ENCODE data around the genes LMX1B, ZNF79 and RPL12.

DNA sequence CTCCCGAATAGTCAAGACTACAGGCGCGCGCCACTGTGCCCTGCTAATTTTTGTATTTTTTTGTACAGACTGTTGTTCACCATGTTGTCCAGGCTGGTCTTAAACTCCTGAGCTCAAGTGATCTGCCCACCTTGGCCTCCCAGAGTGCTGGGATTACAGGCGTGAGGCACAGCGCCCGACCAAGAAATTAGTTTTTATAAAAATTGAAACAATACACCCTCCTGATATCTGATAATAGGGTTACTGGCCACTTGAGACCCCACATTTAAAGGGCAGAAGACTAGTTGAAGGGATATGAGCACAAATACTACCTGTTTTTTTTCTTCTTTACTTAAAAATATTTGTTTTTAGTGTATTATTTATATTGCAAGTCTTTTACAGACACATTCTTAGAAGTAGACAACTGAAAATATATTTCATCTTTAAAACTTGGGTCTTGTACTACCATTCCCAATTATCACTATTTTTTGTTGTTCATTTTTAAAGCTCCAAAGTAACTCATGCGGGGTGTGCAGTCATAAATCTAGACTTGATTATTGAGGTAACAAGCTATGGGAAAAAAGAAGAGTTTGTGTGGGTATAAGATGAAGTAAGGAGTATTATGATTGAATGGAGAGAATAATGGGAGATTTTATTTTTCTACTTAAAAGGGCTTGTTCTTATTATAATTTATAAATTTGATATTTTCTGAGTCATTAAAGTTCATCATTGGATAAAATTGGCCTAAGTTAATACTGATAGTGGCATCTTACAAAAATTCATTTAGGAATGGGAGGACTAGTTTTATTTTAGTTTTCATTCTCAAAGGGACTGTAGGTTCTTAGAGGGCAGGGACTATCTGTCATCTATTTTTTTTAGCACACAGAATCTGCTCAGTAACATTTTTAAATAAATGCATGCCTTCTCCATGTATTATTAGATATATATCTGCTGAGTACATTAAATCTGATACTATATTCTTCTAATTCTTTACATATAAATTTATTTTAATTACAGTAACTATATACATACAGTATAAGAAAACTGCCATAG lies 18.4 kb downstream of the PBX3 start:
- PRO-cap, 5 experiments = no peak in any of the 5 experiments
- RAMPAGE, long total RNA, 2 experiments = no peak in any of the 2 experiments
- RRBS = no CpG with 5 or more reads among the region's 8 CpGs

GRCh38 chr9:125786930-125788065 lies 40.1 kb downstream of the PBX3 start:
- PRO-cap, 5 experiments = no peak in any of the 5 experiments
- RAMPAGE, long total RNA, 2 experiments = no peak in any of the 2 experiments
- RRBS = no CpG with 5 or more reads among the region's 7 CpGs

- PRO-cap, 5 experiments = no peak in any of the 5 experiments
- RAMPAGE, long total RNA, 2 experiments = no peak in any of the 2 experiments
- RRBS = 6% methylated on average over 12 of the region's 62 CpGs
These were observed 99.5 kb upstream of the LMX1B start for GRCh38 chr9:126514035-126514769.

DNA sequence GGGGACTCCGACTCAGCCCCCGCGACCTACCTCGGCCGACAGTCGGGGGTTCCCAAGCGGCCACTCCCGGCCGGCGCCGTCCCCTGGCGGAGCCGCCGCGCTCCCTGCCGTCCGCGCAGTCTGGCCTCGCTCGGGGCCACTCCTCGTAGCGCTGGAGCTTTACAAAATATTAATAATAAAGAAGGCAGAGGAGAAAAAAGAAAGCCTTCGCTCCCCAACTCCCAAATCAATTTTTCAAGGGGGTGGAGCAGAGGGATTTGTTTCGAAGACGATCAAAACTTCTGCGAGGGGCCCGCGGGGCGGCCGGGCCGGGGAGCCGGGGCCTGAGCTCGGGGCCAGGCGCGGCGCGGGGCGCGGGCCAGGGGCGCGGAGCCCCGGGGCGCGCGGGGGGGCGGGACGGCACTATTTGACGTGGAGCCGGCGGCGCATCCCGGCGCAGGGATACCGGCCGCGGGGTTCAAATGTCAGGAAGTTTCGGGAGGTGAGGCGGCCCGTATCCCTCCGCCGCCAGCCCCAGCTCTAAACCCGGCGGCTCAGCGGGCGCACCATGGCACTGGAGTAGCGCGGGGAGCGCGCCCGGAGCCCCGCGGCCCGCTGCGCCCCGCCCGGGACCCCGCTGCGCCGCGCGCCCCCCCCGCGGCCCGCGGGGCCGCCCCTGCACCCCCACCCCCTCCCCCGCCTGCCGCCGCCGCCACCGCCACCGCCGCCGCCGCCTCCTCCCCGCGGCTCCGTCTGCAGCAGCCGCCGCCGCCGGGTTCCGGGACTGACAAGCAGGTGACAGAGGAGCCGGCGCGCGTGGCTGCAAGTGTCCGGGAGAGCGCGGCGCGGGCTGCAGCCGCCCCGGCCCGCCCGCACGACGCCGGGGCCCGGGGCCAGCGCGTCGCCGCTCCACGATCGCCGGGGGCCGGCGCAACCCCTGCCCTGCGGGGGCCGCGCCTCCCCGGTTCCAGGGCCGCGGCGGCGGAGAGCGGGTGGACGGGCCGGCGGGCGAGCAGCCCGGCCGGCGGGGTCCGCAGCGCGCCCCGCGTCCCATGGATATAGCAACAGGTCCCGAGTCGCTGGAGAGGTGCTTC lies at the start of gene LMX1B:
TSS of gene LMX1B (plus strand) at position 510 of the 1,073 bp plus-strand sequence.
- PRO-cap, 5 experiments = peak in 2 of 5 experiments; most common plus-strand start position 548 of the sequence (in 2)
- RAMPAGE, long total RNA, 2 experiments = no peak in any of the 2 experiments
- RRBS = 5% methylated on average over 52 of the region's 152 CpGs

- PRO-cap, 5 experiments = no peak in any of the 5 experiments
- RAMPAGE, long total RNA, 2 experiments = no peak in any of the 2 experiments
- RRBS = no CpG with 5 or more reads among the region's 4 CpGs
These were observed 21.9 kb downstream of the LMX1B start for GRCh38 chr9:126635617-126636008.

- PRO-cap, 5 experiments = no peak in any of the 5 experiments
- RAMPAGE, long total RNA, 2 experiments = no peak in any of the 2 experiments
- RRBS = no CpG with 5 or more reads among the region's 16 CpGs
These were observed 47.9 kb downstream of the LMX1B start for GRCh38 chr9:126661392-126662183.

GRCh38 chr9:126664966-126665555 lies 51.3 kb downstream of the LMX1B start:
- PRO-cap, 5 experiments = no peak in any of the 5 experiments
- RAMPAGE, long total RNA, 2 experiments = no peak in any of the 2 experiments
- RRBS = 10% methylated on average over 2 of the region's 21 CpGs

- PRO-cap, 5 experiments = no peak in any of the 5 experiments
- RAMPAGE, long total RNA, 2 experiments = no peak in any of the 2 experiments
- RRBS = no CpG with 5 or more reads among the region's 7 CpGs
These were observed 1.6 kb downstream of the RALGPS1 start for GRCh38 chr9:126916197-126916500.

GRCh38 chr9:126993888-126994689 lies 79.5 kb downstream of the RALGPS1 start:
- PRO-cap, 5 experiments = no peak in any of the 5 experiments
- RAMPAGE, long total RNA, 2 experiments = no peak in any of the 2 experiments
- RRBS = no CpG with 5 or more reads among the region's 10 CpGs

- PRO-cap, 5 experiments = no peak in any of the 5 experiments
- RAMPAGE, long total RNA, 2 experiments = no peak in any of the 2 experiments
- RRBS = no CpG with 5 or more reads among the region's 10 CpGs
These were observed 10.3 kb downstream of the ANGPTL2 start for GRCh38 chr9:127111892-127112748.

GRCh38 chr9:127126956-127127490 lies 4.6 kb upstream of the ANGPTL2 start:
- PRO-cap, 5 experiments = no peak in any of the 5 experiments
- RAMPAGE, long total RNA, 2 experiments = no peak in any of the 2 experiments
- RRBS = no CpG with 5 or more reads among the region's 2 CpGs

- PRO-cap, 5 experiments = no peak in any of the 5 experiments
- RAMPAGE, long total RNA, 2 experiments = no peak in any of the 2 experiments
- RRBS = 85% methylated on average over 1 of the region's 16 CpGs
These were observed 11.4 kb upstream of the ANGPTL2 start for GRCh38 chr9:127133576-127134405.

DNA sequence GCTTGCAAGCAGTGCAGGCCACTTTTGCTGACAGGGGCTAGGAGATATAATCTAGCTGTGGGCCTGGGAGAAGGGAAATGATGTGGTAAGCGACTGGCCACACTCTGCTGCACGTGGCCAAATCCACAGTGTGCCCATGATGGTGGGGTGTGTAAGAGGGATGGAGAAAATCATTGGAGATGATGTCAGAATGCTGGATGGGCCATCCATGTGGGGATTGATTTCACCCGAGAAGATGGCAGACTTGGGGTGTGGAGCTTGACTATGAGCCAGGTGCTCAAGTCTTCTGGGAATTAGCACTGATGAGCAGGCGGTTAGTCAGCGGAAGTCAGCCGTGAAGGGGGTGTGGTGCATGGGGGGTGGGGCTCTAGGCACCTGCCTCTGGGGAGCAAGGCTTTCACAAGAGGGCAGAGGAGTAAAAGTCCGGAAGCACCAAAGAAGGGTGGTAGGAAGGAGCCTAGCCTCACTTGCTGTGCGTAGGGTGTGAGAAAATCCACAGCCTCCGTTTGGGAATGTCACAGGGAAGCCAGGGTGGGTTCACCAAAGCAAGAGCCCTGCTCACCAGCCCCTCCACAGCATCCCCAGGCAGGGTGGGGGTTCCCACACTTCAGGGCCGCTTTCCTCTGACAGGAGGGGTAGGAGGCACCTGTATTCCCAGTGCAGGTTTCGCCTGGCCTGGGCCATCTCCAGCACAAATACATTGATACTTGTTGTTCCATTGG lies 44.4 kb upstream of the ANGPTL2 start:
- PRO-cap, 5 experiments = no peak in any of the 5 experiments
- RAMPAGE, long total RNA, 2 experiments = no peak in any of the 2 experiments
- RRBS = no CpG with 5 or more reads among the region's 11 CpGs

GRCh38 chr9:127209157-127209771 lies 55.3 kb upstream of the GARNL3 start:
- PRO-cap, 5 experiments = peak in 1 of 5 experiments; most common plus-strand start chr9:127209437 (in 1)
- RAMPAGE, long total RNA, 2 experiments = no peak in any of the 2 experiments
- RRBS = 88% methylated on average over 4 of the region's 14 CpGs

DNA sequence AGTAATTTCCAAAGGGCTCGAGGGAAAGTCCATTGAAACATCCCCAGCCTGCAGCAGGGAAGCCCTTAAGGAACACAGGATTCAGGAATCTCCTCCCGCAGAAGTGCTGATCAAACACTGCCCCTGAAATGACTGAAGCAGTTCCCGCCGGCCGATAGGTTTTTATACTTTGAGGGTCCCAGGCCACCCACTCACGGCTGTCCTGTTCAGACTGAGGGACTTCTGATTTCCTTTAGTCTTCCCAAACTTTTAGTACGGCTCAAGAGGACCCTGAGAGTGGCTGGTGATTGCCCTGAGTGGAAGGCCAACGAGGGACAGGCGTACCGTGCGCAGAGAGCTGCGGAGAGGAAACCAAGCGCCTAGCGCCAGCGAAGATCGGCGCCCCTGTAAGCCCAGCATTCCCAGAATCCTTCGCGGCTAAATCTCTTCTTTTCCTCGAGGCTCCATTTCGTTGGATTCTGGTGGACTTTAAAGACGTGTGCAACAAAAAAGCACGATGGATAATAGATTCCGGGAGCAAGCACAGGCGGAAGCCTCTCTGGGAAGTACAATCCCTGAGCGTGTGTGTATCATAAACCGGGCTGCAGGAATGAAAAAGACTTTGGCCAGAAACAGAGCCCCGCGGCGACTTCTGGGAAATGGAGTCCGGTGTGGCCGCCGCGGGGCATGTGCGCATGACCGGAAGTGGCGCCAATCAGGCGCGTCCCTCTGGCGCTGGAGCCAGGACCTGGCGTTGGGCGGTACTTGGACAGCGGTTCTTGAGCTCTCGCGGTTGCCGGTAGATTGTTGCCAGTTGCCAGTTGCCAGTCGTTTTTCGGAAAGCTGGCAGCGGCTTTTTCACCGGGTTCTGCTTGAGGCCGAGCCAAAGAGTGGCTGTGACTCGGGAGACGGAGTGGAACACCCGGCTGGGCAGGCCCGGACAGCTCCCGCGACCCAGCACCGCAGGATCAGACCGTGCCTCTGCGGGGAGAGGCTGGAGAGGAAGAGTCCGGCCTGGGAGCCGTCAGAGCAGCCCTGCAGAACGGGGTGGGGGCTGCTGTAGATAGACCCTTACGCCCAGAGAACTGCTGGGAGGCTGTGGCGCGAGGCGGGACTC lies at the start of gene ZNF79:
TSS of gene ZNF79 (plus strand) at position 693 of the 1,096 bp plus-strand sequence.
- PRO-cap, 5 experiments = peak in 5 of 5 experiments; most common plus-strand start position 723 of the sequence (in 3); most common minus-strand start position 633 of the sequence (in 3)
- RAMPAGE, long total RNA, 2 experiments = no peak in any of the 2 experiments
- RRBS = 2% methylated on average over 31 of the region's 67 CpGs

GRCh38 chr9:127424786-127425020 lies 521 bp downstream of the ZNF79 start:
- PRO-cap, 5 experiments = no peak in any of the 5 experiments
- RAMPAGE, long total RNA, 2 experiments = no peak in any of the 2 experiments
- RRBS = no CpG with 5 or more reads among the region's 7 CpGs

GRCh38 chr9:127444726-127445957 lies 6.1 kb downstream of the RPL12 start:
- PRO-cap, 5 experiments = no peak in any of the 5 experiments
- RAMPAGE, long total RNA, 2 experiments = no peak in any of the 2 experiments
- RRBS = 97% methylated on average over 6 of the region's 22 CpGs

- PRO-cap, 5 experiments = peak in 5 of 5 experiments; most common plus-strand start chr9:127451513 (in 2); most common minus-strand start chr9:127451405 (in 5)
- RAMPAGE, long total RNA, 2 experiments = start-site peak on the minus strand in 2 of 2 experiments, at chr9:127451385-127451408 at its widest, 110 to 28,622 reads per replicate
- RRBS = 1% methylated on average over 21 of the region's 49 CpGs
These were observed at the start of gene RPL12 for GRCh38 chr9:127451178-127451712. Gene RPL12, minus strand, starts transcription at chr9:127451406.

DNA sequence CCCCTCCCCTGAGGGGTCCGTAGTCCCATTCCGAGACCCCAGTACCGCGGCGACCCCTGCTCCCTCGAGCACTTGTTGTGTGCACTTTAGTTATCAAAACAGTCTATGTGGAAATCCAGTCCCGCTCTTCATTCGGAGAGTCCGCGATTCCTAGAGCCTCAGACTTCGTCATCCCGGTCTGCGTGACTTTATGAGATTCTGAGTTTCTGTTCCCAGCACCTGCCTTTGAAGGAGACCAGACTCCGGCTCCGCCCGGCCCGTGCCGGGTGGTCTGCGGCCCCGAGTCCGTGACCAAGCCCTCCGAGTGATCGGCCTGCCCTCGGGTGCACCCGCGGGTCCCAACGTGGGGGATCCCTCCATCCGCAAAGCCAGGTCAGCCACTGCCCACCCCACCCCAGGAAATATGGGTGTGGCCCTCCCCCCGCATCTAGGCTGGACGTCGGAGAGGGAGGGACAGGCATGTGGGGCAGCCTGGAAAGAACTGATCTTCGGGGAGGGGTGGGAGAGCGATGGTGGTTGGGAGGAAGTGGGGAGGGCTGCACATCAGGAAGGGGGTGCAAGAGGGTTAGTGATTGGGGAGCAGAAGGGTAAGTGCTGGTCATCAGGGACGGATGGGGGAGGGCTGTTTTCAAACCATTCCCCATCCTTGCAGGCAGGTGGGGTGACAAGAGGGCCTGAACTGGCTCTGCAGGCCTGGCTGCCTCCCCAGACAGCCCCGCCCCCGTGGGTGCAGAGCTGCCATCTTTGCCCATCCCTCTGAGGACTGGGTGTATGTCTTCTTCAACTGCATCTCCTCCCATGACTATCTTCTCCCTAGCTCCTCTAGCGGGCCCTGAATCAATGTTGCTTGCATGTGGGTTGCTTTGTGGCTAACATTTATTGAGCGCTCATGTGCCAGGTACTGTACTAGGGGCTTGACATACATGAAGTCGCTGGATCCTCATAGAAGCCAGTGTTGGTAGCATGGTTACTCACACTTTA lies 693 bp downstream of the LRSAM1 start:
- PRO-cap, 5 experiments = peak in 1 of 5 experiments; most common minus-strand start position 200 of the sequence (in 1)
- RAMPAGE, long total RNA, 2 experiments = no peak in any of the 2 experiments
- RRBS = 2% methylated on average over 3 of the region's 39 CpGs

DNA sequence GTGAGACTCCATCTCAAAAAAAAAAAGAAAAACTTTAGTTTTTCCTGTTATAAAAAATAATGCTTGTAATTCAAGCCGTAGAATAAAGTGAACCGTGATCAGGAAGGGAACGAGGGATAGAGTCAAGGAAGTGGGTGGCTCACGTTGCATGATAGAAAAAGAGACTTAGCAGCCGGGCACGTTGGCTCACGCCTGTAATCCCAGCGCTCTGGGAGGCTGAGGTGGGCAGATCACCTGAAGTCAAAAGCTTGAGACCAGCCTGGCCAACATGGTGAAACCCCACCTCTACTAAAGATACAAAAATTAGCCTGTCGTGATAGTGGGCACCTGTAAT lies 48.6 kb downstream of the LRSAM1 start:
- PRO-cap, 5 experiments = no peak in any of the 5 experiments
- RAMPAGE, long total RNA, 2 experiments = no peak in any of the 2 experiments
- RRBS = no CpG with 5 or more reads among the region's 9 CpGs

Measured in liver (tissue), 9 donors.